Ascending aorta (tissue), 1 donor: ENCODE measurements around the genes TLK2, ACE and MAP3K3.

GRCh38 chr17:62063967-62064299 lies 1.1 kb downstream of the MED13 start:
- PRO-cap, result no peak

DNA sequence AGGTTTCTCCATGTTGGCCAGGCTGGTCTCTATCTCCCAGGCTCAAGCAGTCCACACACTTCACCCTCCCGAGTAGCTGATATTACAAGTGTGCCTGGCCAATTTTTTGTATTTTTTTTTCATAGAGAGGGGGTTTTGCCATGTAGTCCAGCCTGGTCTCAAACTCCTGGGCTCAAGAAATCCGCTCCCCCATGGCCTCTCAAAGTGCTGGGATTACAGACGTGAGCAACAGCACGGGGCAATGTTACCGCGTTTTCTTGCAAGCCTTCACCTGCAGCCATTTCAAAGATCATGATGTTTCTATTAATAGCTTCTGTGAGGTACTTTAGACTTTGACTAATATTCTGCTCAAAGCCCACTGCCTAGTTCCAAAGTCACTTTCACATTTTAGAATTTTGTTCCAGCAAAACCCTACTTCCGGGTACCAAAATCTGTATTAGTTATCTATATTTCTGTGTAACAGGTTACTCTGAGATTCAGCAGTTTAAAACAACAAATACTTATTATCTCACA lies 12.0 kb upstream of the MED13 start:
- PRO-cap, result no peak

DNA sequence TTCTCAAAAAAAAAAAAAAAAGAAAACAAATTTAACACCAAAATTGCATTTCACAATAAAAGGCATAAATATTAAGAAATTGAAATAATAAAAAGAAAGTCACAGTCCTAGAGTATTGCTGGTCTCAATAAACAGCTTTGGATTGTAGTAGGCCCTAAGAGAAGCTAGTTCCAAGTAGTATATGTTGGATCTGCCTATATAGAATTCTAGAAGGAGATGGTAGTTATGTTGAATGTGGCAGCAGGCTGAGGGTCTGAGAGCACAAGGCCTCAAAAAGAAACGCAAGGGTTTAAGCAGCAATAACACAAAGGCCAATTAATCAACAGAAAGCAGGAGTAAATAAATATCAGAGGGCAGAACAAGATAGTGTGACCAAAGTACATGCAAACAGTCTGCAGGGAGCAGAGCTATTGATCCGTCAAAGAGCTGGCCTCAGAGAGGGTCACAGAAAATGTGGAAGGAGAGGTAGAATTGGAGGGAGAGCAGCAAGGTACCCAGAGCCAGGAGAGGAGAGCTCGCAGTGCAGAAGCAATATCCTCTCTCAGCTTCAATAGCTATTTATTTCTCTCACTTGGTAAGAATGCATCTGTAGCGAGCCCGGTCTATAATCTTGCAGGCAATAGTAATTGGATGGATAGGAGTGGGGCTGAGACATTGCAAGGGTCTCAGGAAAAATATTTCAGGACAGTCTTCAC lies 25.1 kb upstream of the MED13 start:
- PRO-cap, result no peak

DNA sequence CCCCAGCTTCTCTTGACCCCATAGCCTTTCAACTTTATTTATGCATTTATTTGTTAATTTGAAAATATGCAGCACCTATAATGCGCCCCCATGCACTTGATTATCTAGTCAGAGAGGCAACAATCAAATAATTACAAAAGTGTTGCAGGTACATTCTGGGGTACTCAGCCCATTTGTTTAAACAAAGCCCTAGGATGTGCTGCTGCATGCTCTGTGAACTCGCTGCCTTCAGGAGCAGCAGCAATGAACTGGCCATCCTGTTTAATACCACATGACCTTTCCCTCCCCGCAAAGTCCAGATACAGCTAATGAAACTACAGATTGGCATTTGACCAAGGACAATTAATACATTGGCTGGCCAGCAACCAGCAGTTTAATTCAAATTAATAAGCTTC lies 28.7 kb upstream of the MED13 start:
- PRO-cap, result no peak

DNA sequence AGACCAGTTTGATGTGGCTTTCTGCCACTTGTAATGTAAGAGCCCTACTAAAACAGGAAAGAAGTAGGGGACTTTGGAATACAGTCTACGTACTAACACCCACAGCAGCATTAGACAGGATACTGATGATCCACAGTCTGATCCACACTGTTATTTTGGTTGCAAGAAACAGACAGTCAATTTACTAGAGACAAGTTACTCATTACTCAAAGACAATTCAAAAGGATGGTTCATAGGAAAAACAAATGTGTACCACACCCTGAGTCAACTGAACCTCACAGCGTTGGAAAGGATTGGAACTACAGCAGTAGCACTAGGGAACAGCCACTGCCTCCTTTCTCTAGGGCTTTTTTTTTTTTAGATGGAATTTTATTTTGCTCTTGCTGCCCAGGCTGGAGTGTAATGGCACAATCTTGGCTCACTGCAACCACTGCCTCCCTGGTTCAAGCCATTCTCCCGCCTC lies 46.0 kb upstream of the MED13 start:
- PRO-cap, result no peak

DNA sequence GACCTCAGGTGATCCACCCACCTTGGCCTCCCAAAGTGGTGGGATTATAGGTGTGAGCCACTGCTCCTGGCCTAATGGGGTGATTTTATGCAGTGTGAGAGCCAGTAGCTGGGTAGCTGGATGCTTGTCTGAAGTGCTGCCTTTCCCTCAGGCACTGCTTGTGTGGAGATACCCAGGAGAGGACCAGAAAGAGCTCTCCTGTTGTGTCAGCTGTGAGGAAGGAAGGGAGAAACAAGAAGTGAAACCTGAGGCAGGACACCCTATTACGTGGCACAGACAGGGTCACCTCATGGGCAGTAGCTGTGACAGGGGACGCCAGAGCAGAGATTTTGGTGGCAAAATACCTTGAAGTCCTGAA lies 106.4 kb upstream of the MED13 start:
- PRO-cap, result no peak

GRCh38 chr17:62478792-62479654 lies at the start of gene TLK2:
TSS of gene TLK2 (plus strand) at chr17:62478825.
- PRO-cap, result no peak

DNA sequence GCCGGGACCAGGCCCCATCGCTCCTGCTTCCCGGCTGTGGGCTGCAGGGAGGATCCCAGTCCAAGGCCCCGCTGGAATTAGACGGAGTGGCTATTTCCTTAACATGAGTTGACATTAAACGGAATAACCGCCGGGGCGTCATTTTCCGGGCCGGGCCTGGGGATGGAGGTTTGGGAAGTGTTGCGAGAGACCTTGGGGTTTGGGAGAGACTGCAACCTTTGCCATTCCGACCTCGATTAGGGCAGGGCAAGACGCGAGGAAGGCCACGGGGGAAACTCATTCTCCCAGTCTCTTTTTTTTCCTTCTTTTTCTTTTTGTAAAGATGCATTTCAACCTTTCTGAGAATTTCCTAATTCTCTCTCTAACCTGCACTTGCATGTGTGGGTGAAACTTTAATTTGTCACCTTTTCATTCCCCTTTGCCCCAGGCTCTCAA lies 1.0 kb downstream of the TLK2 start:
- PRO-cap, result no peak

GRCh38 chr17:62602895-62603673 lies 24.4 kb upstream of the MRC2 start:
- PRO-cap, result no peak

- PRO-cap, result bidirectional peak, plus-strand start at chr17:62628144, minus-strand start at chr17:62627846
Observed at GRCh38 chr17:62627972-62628268, 450 bp downstream of the MRC2 start.

DNA sequence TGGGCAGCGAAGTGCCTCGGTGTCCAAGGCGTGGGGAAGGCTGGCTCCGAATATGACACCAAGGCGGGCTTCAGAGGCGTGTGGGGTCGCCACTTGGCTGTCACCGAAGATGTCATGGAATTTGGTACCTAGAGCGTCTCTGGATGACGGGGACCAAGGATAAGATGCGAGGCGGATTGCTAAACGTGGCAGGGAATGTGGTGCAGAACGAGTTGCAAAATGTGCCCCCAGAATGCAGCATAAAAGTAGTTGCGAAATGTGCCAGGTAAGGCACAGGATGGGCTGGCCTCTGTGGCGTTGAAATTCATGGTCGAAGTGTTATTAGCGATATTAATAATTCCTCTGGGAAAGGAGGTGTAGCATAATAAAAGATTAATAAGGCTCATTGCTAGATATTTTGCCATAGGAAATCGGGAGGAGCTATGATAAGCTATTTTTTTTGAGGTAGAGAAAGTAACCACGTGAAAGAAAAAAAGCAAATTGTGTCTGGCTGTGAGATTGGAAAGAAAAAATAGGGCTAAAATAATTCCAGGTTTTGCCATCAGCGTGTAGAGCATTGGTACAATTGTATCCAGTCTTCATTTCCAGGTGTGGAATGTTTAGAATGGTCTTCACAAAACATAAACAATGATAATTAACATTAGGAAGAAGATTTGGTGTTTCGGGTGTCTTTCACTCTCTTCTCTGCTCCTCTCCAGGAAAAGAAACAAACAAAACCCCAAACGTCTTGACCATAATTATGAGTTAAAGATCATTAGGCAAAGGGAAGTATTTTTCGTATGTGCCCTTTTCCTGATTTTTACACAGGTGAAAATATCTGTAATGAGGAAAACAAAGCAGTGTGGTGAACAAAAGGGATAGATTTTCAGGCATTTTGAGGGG lies 1.1 kb downstream of the TANC2 start:
- PRO-cap, result no peak

DNA sequence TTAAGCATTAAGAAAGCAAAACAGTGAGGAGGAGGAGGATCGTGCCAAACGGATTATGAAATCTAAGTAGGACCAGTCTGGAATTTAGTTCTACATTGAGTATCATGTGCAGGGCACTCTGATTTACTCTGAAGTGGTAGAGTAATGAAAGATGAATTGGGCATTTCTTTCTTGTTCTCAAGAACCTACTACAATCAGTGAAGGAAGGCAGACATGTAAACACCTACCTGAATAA lies 195.2 kb downstream of the CYB561 start:
- PRO-cap, result no peak

DNA sequence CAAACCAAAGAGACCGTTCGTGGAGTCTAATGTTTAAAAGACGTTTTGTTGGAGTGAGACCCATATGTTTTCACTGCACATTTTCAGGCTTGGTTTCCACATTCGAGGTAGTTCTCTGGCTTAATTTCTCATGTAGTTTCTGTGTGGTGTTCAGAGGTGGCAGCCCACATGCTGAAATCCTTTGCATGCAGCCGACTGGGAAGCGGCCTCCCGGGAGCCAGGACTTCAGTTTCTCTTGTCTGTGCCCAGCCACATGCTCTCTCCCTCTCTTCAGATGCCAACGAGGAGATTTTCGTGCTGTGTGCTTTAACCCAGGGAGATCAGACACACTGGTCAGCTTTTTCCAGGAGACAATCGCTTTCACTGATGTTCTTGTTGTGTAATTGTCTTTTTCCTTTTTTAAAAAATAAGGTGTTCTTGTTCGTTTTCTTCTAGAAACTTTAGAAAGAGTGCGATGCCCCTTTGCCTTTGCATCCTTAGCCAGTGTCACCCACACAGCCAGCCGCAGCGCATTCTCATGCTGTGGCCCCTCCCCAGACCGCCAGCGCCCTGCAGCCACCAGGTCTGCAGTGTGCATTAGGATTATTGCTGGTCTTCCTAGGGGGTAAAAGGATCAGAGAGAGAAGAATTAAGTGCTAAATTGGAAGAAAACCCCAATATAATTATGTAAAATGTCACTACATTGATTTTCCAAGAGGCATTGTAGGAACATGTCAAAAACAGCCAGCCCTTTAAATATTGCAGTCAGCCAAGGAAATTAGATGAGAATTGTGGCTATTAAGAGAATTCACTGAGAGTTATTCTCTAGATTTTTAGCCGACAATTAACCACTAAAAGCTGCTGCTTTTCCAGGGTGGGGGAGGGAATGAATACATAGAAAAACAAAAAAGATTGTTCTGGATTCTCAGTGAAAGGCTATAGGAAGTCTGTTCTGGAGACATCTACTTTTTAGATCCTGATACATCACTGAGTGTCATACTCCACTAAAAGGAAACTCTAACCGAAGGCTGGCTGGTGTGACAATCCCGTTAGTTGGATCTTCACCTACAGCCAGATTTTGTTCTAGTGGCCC lies 23.9 kb downstream of the CYB561 start:
- PRO-cap, result no peak

DNA sequence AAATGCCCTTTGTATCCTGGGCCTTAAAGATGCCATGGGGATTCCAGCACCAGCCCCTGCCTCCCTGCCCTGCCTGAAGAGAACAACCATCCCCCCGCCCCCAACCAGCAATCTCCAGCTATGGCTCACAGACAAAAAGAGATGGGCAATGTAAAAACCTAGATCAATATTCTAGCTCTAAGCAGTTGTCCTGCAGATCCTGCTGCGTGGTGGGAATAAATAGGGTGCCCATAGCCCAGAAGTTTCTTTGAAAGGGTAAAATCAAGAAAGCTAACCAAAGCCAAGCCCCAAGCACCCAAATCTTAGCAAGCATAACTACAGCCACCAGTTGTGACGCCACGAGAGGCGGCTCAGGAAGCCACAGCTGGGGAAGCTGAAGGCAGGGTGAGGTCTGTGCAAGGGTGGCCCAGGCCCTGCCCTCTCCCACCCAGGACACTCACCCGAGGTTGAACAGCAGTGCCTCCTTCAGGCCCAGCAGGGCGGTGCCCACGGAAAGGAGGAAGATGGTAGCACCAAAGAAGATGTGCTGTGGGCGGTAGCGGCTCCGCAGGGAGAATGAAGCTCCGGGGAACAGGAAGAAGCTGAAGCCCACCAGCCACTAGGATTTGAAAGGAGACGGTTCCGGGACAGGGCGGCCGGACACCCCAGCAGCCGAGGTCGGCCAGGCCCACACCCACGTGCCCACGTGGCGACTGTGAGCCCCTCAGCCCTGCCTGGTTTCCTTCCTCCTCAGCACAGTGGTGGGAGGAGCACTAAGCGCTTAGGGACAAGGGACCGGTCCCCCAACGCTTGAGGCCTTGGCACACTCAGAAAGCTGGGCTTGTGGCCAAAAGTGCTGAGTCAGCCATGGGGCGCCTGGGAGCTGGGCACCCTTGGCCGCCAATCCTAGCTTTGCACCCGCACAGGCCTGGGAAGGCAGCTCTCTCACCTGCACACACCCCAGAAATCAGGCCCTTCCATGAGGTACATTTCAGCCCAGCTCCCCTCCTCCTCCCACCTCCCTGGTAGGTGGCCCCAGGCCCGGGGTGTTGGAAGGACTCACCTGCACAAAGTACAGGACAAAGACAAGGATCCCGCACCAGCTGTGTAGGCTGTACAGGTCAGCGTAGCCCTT lies 11.1 kb downstream of the CYB561 start:
- PRO-cap, result no peak

DNA sequence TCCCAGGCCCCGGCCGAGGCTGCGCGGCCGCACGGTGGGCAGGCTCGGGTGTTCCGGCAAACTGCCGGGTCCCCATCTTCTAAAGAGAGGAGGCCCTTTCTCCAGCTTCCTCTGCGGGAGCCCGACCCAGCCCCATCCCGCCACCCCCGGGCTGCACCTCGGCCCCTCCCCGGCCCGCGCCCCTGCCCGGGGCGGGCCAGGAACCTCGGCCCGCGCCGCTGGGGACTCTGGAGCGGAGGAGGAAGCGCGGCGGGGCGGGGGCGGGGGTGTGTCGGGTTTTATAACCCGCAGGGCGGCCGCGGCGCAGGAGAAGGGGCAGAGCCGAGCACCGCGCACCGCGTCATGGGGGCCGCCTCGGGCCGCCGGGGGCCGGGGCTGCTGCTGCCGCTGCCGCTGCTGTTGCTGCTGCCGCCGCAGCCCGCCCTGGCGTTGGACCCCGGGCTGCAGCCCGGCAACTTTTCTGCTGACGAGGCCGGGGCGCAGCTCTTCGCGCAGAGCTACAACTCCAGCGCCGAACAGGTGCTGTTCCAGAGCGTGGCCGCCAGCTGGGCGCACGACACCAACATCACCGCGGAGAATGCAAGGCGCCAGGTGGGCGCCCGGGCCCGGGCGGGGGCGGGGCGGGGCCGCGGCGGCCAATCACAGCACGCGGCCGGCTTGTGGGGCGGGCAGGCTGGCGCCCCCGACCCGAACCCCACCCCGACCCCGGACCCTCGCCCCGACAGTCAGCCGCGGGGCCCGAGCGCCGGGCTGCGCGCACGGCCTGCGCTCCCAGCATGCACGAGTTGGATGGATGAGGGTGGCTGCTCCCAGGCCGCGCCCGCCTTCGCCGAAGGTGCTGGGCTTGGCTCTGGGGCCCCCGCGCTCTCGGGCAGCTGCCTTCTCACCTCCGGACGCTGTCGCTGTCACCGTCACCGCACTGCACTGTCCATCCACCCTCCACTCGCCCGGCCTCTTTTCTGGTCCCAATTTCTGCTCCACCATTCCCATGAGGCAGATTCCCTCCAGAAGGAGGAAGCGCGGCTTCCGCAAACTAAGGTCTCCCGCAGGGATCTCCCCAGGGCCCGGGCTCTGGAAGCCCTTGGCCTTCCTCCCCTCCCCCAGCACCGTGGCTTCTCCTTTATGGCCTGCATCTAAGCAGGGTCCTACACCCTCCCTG lies at the start of gene ACE:
Gene ACE (plus strand): TSS at position 309 of the 1,159 bp plus-strand sequence.
- PRO-cap, result no peak

- PRO-cap, result bidirectional peak, plus-strand start at chr17:63622178, minus-strand start at chr17:63621898; unidirectional peak, plus-strand start at chr17:63622258; unidirectional peak, plus-strand start at chr17:63622447
Observed at GRCh38 chr17:63621792-63622632, at the start of gene MAP3K3. TSS of gene MAP3K3 (plus strand) at chr17:63622417.

GRCh38 chr17:63632443-63632809 lies 10.2 kb downstream of the MAP3K3 start:
- PRO-cap, result no peak

DNA sequence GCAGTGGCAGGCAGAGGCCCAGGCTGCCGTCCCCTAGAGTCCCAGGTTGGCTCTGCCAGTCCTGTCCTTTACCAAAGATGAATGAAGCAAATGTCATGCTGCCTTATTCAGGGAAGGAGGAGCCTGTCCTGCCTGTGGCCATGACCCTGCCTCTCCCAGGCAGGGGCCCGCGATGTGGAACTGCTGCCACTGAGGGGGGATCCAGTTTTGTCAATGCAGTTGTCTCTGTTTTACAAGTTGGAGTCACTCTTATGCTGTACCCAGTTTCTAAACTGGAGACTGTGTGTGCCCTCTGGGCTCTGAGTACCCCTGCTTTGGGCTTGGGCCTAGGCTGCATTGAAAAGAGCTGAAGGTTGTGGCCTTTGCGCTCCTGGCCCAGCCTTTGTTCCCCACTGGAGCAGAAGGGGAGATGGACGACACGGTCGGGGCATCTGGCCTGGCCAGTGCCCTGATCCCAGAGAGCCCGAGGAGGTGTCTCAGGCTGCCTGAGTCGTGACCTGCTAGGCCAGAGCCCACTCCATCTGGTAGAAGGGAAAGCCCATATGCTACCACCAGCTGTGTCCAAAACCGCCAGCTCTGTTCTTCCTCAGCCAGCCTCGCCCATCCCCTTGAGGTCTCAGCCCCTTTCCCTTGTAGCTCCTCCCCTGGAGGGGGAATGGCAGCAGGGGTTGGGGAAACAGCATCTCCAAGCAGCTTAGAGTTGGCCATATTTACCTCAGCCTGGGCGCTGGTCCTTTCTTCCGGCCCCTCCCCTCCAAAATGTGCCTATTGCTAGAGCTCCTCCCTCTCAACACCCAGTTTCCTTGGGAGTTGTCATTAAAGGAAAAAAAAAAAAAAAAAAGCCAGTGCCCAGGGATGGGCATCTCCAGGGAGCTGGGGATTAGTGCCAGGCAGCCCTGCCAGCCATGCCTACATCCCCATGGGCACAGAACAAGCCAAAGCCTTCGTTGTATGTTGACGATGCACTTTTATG lies 5.4 kb downstream of the LIMD2 start:
- PRO-cap, result no peak

DNA sequence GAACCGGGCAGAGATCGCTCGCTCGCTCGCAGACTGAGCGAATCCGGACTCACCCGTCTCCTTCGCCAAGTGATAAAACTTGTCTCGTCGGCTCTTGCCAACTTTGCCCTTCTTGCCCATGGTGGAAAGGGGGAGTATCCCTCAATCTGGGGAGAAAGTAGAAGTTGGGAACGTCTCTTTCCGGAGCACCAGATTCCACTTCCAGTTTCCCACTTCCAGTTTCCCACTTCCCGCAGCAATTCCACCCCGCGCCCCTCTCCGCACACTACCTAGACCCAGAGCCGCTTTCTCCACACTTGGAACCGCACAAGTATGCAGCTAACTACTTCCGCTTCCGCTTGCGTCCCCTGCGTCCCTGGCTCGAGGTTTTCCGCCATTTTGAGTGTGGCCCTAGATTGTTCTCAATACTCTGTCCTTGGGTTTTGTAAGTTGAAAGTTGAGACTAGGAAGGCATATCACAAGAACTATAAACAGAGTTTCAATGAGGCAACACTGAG lies 400 bp upstream of the PSMC5 start:
- PRO-cap, result unidirectional peak, minus-strand start at position 271 of the sequence

DNA sequence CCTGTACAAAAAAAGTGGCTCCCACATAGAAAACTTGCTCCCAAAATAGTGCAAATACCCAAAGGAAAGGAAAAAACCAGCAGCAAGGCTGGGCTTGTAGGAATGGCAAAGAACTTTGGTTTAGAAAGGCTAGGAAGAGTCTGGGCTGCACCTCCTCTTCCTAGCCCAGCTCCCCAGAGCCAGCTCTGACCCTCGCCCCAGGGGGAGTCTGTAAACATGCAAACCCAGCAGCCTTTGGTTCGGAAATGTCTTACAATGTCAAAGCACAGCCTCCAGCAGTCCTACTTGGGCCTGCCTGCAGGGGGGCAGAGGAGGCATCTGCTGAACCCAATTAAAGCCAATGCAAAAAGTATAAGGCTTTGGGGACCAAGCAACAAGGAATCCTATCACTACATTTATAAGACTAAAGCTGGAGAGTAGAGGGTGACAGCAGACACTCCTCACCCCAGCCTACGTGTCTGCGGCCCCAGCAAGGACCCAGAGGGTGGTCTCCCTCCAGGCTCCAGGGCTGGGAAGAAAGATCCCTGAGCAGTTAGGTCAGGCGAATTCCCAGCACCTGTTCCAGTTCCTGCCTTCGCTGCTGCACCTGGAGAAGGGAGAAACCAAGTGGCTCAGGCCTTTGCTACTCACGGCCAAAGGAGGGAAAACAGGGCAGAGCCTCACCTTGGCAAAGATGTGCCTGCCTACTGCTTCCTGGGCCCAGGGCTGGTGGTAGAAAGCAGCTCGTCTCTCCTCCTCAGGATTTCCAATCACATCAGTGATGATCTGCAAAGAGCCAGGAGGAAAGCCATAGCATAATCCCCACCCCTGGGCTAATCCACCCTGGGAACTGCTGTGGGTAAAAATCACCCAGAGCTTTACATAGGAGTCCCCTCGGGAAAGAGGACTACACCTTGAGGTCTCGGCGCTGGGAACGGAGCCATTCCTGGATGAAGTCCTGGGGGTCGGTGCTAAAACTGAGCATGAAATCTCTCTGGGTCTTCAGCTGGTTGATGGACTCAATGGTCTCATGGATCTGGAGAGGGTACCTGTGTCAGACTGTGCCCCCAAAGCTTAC lies 5.3 kb upstream of the FTSJ3 start:
- PRO-cap, result no peak